Thoracic aorta (tissue), 1 donor: ENCODE results near the gene IGF1R.

- RAMPAGE, long total RNA, result no peak
Measured at GRCh38 chr15:96336911-96337795, 6.7 kb downstream of the NR2F2 start.

GRCh38 chr15:96341799-96342507 is 11.5 kb downstream of the NR2F2 start:
- RAMPAGE, long total RNA, result no peak

- RAMPAGE, long total RNA, result no peak
Measured at GRCh38 chr15:96342734-96343789, 12.6 kb downstream of the NR2F2 start.

DNA sequence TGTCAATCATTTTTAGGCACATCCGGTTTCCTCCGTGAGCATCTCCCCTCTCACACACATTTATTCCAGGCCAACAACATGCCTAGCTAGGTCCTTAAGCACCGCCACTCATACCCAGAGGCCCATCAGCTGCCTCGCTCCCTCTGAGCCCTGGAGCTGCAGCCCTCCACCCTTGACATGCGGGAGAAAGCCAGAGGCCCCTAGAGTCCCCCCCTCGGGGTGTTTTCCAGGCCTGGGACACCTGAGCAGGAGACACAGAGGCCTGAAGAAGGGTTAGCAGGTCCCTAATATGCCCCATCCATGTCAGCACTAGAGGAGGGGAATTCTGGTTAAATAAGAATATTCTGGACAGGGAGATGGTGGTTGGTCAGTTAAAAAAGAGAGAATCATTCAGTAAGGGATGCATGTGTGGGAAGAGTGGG is 22.3 kb downstream of the NR2F2 start:
- RAMPAGE, long total RNA, result no peak

GRCh38 chr15:96416156-96417504 is 86.1 kb downstream of the NR2F2 start:
- RAMPAGE, long total RNA, result no peak

DNA sequence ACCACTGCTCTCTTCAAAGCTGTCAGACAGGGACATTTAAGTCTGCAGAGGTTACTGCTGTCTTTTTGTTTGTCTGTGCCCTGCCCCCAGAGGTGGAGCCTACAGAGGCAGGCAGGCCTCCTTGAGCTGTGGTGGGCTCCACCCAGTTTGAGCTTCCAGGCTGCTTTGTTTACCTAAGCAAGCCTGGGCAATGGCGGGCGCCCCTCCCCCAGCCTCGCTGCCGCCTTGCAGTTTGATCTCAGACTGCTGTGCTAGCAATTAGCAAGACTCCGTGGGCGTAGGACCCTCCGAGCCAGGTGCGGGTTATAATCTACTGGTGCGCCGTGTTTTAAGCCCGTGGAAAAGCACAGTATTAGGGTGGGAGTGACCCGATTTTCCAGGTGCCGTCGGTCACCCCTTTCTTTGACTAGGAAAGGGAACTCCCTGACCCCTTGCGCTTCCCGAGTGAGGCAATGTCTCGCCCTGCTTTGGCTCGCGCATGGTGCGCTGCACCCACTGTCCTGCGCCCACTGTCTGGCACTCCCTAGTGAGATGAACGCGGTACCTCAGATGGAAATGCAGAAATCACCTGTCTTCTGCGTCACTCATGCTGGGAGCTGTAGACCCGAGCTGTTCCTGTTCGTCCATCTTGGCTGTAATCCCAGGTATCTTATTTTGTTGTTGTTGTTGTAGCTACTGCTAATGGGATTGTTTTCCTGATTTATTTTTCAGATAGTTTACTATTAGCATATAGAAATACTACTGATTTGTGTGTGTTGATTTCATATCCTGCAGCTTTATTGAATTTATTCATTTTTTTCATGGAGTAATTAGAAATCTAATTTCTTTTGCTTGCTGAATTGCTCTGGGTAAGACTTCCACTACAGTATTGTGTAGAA is 664.6 kb upstream of the ARRDC4 start:
- RAMPAGE, long total RNA, result no peak

DNA sequence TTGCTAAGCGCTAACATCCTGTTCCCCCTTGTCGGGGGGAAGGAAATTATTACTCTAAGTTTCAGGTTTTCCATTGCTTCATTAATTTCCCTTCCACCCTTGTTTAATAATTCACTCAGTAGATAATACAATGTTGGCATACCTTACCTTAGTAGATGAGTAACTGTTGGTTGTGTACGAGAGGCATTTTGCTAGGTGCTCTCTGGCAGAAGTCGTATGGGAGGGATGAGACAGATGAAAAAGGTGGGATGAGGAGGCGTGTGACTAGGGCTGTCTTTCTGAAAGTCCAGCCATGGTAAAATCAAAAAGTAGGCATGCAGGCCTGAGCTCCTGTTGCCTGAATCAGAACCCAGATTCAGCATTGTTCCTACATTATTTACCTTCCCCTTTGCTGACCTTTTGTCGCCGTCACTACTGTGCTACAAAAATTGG is 641.1 kb upstream of the ARRDC4 start:
- RAMPAGE, long total RNA, result no peak

GRCh38 chr15:97947381-97947732 is 13.1 kb upstream of the ARRDC4 start:
- RAMPAGE, long total RNA, result no peak

- RAMPAGE, long total RNA, result no peak
Measured at GRCh38 chr15:98420768-98421233, 227.5 kb upstream of the IGF1R start.

DNA sequence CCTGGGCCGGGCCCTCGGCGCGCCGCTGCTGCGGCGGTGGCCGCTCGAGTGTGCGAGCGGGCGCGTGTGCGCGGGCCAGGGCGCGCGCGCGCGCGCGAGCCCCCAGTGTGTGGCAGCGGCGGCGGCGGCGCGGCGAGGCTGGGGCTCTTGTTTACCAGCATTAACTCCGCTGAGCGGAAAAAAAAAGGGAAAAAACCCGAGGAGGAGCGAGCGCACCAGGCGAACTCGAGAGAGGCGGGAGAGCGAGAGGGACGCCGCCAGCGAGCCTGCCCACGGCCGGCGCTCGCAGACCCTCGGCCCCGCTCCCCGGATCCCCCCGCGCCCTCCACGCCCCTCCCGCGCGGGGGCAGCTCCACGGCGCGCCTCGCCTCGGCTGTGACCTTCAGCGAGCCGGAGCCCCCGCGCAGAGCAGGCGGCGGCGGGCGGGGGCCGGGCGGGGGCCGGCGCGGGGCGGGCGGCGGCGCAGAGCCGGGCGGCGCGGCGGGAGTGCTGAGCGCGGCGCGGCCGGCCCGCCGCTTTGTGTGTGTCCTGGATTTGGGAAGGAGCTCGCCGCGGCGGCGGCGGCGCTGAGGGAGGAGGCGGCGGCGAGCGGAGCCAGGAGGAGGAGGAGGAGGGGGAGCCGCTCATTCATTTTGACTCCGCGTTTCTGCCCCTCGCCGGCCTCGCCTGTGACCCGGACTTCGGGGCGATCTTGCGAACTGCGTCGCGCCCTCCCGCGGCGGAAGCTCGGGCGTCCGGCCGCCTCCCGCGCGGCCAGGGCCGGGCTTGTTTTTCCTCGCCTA is at the start of gene IGF1R:
Gene IGF1R (plus strand): TSS at position 105 of the 782 bp plus-strand sequence.
- RAMPAGE, long total RNA, result no peak

- RAMPAGE, long total RNA, result no peak
Measured at GRCh38 chr15:98683948-98684308, 35.6 kb downstream of the IGF1R start.

DNA sequence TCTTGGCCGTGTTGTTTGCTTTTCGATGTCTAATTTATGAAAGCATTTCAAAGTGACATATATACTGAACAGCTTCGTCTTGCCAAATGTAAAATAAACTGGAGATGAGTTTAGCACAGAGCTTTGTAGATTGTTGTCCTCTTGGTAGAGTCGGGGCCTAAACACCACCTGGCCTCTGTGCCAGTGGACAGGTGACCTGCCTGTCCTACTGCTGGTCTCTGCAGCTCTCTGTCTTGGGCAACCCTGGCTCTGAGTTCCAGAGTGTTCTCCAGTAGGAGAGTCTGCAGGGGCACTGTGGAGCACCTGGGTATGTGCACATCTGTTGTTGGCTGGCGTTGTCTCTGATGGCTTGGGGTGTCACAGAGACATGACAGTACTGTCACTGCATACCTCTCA is 112.6 kb downstream of the IGF1R start:
- RAMPAGE, long total RNA, result no peak

GRCh38 chr15:98770427-98771079 is 122.2 kb downstream of the IGF1R start:
- RAMPAGE, long total RNA, result no peak

- RAMPAGE, long total RNA, result no peak
Measured at GRCh38 chr15:98800982-98801766, 152.8 kb downstream of the IGF1R start.

DNA sequence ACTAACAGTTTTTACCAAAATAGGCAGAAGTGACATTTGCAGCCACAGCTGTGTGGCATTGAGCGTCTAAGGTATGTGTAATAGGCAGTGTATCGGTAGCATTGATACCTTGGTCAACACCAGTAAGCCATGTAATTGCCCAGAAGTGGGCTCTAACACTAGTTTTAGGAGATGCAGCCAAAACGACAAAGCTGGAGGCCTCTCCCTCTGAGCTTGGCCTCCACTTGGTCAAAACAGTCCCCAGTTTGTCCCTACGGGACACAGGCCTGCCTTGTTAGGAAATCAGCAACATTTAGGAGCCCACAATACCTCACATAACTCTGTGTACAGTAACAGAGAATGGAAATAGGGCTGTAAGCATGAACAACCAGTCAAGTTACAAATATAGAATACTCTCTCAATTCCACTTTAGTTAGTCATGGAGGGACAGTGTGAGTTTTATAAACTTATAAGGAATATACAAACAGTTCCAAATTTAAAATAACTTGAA is 129.6 kb downstream of the PGPEP1L start:
- RAMPAGE, long total RNA, result no peak

GRCh38 chr15:98889906-98890624 is 117.5 kb downstream of the PGPEP1L start:
- RAMPAGE, long total RNA, result no peak

GRCh38 chr15:98901392-98902111 is 106.0 kb downstream of the PGPEP1L start:
- RAMPAGE, long total RNA, result no peak

DNA sequence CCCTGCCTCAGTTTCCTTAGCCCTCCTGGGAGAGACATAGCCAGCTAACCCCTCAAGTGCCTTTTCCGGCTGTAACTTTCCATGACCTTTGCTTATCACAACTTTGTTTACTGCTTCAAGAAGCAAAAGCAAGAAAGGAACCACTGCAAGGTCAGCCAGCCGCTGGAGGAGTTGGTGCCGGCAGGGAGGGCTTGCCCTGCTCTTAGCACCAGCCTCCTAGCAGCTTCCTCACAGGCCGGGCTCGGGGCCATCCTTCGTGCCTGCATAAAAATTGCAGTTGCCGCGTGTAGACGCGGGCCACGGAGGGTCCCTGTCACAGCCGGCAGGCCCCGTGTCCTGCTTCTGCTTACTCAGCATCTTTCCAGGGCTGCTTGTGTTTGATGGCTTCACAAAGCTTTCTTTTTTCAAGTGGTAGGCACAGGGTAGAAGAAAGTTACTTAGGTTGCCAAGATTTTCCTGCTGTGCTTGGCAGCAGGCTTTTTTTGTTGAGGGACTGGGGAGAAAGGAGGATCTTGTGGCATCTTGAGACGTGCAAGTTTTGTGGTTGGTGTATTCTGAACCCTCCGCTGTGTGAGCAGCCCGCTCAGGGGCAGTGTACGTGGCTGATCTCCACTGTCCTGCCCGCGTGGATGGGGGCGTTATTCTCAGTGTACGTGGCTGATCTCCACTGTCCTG is 84.4 kb downstream of the PGPEP1L start:
- RAMPAGE, long total RNA, result no peak

DNA sequence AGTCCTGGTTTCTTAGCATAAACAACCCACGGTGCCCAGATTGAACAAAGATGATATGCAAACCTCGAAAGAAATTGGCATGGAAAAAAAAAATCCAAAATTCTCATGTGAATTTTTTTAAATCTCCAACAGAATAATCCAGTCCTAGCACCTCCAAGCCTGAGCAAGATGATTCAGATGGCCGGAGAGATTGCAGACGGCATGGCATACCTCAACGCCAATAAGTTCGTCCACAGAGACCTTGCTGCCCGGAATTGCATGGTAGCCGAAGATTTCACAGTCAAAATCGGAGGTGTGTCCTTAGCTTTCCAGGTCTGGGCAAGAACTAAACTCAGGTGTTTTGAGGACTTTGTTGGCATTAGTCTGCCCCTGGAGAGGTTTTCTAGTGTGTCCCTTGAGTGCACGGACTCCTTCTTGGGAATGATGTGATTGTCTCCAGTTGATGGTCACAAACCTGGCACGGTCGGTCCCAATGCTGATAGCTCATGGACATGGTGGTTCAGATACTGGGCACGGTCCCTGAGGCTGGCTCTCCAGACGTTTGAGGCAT is 68.4 kb downstream of the PGPEP1L start:
- RAMPAGE, long total RNA, result no peak

GRCh38 chr15:99005289-99005923 is 2.2 kb downstream of the PGPEP1L start:
- RAMPAGE, long total RNA, result start-site peak on the minus strand at chr15:99005550-99005587, 10 reads